Epithelial cell of proximal tubule (primary cell): ENCODE measurements around a stretch of chr4.

DNA sequence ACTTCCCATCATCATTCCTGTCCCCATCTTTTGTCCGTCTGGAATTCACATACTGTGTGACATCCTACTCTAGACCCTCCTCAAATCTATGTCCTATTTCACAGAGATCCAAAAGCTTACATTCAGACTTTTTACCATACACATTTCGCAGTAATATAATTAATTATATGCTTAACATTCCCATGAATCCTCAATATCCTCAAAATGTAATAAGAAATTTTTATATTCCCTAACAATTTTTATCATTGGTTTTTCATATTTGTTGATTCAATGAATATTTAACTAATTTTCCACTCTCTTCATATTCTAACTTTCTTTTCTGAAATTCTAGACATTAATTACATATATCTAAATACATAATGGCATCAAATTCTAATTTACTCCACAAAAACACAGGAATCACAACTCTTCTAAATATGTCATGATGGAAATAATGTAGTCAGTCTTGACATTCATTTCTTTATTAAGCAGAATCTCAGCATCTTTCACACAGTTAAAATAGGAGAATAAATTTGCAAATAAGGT lies 59.2 kb downstream of the MAB21L2 start:
- RAMPAGE, long total RNA: no peak
- RRBS: no CpG with 5 or more reads among the region's 2 CpGs

- RAMPAGE, long total RNA: no peak
- RRBS: no CpG with 5 or more reads among the region's 1 CpG
These were observed 162.6 kb downstream of the LRBA start for GRCh38 chr4:150852309-150852970.

DNA sequence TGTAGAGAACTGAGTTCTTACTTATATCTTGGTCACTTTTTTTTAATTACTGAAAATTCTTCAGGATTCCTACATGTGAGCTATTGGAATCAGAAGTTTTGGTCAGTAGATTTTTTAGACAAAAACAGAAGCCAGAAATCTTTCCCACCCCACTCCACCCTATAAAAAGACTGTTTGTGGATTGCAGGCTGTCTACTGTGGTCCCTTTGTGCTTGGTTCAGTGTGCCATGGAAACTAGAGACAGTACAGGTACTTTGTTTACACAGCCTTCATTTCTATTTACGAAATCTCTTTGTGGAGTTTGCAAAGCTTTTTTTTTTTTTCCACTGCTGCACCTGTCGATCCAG lies 20.1 kb upstream of the LRBA start:
- RAMPAGE, long total RNA: no peak
- RRBS: no CpG with 5 or more reads among the region's 2 CpGs

- RAMPAGE, long total RNA: no peak
- RRBS: 92% methylated on average over 2 of the region's 20 CpGs
These were observed 34.2 kb upstream of the LRBA start for GRCh38 chr4:151049238-151049737.

- RAMPAGE, long total RNA: no peak
- RRBS: no CpG with 5 or more reads among the region's 6 CpGs
These were observed 49.2 kb upstream of the PRSS48 start for GRCh38 chr4:151227589-151228297.

GRCh38 chr4:151402411-151402859 lies 6.5 kb upstream of the FHIP1A start:
- RAMPAGE, long total RNA: no peak
- RRBS: no CpG with 5 or more reads among the region's 6 CpGs

- RAMPAGE, long total RNA: no peak
- RRBS: no CpG with 5 or more reads among the region's 4 CpGs
These were observed 72.2 kb downstream of the GATB start for GRCh38 chr4:151688528-151689067.

DNA sequence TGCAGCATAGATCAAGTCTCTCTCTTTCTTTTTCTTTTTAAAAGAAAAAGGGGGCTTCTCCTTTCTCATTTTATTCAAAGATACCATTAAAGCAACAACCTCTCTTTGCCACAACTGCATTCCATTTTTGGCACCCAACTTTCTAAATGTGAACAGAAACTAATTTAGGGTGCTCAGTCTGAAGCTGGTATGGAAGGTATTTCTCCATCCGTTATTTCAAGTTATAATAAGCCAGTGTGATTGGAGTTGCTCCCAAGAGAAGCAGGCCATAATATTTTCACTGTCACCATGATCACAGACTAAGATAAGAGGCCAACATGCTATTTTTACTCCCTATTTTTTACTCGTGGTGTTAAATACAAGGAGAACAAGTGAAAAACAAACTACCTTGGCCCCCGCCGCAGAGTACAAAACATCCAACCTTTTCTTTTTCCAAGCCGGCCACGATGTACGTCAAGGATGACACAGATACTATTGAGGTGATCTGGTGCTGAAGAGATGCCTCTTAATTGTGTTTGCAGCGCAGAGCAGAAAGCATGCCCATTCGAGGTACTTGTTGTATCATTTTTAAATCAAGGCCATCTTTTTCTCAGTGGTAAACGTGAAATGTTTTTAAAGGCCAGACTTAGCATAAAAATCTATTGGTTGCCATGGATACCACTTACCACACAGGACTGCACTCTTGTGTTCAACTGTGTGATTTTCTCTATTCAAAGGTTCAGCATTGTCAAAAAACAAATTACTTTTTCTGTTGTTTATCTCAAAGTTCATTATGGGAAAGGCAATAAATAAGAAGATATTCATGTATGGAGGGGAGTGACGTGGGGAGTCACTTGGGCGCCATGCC lies 230.8 kb upstream of the GATB start:
- RAMPAGE, long total RNA: no peak
- RRBS: no CpG with 5 or more reads among the region's 12 CpGs

GRCh38 chr4:152102420-152103074 lies 341.7 kb upstream of the GATB start:
- RAMPAGE, long total RNA: no peak
- RRBS: no CpG with 5 or more reads among the region's 6 CpGs

DNA sequence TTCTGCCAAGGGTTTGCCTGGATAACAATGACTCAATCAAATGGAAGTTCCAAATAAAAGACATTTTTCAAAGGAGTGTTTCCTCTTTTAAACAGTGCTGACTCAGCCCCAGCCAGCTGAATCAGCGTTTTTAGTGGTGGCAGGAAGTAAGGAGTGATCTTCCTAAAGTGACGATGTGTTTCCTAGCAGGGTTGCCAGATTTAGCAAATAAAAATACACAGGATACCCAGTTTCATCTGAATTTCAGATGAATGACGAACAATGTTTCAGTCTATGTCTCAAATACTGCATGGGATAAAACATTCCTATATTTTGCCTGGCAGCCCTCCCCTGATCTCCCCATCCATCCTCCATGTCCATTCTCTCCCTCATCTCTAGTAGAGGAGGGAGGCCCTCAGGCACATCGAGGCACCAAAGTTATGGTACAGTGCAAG lies 345.5 kb upstream of the GATB start:
- RAMPAGE, long total RNA: no peak
- RRBS: no CpG with 5 or more reads among the region's 4 CpGs

DNA sequence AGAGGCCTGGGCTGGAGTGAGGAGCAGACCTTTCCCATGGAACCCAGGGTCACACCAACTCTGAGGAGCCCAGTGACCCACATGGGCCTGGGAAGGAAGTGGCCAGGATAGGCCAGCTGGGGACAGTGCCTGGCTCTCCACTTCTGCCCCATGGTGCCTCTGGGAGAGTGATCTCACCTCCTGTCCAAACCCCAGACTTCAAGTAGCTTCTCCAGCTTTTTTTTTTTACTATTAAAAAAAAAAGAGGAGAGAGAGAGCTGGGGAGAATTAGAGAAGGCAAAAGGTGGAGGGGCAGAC lies 311.9 kb downstream of the FBXW7 start:
- RAMPAGE, long total RNA: no peak

GRCh38 chr4:152663068-152663907 lies 16.5 kb downstream of the TMEM154 start:
- RAMPAGE, long total RNA: no peak
- RRBS: no CpG with 5 or more reads among the region's 6 CpGs

DNA sequence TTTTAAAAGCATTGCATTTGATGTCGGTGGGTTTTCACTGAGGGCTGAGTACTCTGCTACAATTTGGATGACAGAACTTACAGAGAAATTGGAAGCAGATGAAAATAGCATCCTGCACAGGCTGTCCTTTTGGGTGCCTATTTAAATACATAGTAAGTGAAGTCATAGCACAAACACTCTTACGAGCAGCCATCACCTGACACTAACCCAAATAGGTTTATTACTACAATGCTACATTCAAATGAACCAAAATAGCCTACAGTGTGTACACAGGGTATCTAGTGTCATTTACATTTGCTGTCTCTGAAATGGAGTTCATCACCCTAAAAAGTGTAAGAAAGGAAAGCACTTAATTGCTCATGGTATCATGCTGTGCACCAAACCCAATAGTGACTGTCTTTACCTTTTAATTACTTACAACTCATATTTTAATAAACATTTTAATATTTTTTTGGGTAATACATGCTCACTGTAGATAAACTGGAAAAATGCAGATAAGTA lies 11.5 kb upstream of the TMEM154 start:
- RAMPAGE, long total RNA: no peak
- RRBS: no CpG with 5 or more reads among the region's 2 CpGs

- RAMPAGE, long total RNA: no peak
- RRBS: 2% methylated on average over 1 of the region's 7 CpGs
These were observed 784 bp downstream of the ARFIP1 start for GRCh38 chr4:152780496-152780980.

GRCh38 chr4:152802601-152803239 lies 23.0 kb downstream of the ARFIP1 start:
- RAMPAGE, long total RNA: no peak
- RRBS: no CpG with 5 or more reads among the region's 4 CpGs

DNA sequence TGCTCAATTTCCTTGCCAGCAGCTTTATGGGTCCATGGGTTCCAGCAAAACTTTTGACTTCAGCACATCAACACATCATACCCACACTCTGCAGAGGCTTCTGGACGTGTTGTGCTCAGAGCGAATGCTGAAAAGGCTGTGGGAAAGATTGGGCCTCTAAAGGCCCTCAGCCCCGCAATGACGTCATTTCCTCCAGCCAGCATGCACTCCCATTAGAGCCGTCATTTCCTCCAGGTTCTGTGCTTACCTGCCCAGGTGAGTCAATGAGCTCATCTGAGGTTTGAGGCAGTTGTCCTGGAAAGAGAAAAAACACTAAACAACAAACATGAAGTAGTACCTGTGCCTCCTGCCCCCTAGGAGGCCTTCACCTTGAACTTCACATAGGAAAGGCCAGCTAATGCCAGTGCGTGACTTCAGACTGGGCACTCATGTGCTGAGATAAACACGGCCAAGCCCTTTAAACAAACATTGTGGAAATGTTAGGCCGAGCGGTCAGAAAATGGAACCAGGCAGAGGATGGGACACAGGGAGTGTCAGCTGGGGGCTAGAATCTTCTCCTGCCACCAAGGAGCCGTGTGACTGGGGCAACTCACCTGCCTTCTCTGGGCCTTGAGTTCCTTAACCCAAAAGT lies 55.9 kb downstream of the FHDC1 start:
- RAMPAGE, long total RNA: no peak
- RRBS: no CpG with 5 or more reads among the region's 10 CpGs

GRCh38 chr4:152995906-152996657 lies 60.0 kb downstream of the FHDC1 start:
- RAMPAGE, long total RNA: no peak
- RRBS: no CpG with 5 or more reads among the region's 14 CpGs

DNA sequence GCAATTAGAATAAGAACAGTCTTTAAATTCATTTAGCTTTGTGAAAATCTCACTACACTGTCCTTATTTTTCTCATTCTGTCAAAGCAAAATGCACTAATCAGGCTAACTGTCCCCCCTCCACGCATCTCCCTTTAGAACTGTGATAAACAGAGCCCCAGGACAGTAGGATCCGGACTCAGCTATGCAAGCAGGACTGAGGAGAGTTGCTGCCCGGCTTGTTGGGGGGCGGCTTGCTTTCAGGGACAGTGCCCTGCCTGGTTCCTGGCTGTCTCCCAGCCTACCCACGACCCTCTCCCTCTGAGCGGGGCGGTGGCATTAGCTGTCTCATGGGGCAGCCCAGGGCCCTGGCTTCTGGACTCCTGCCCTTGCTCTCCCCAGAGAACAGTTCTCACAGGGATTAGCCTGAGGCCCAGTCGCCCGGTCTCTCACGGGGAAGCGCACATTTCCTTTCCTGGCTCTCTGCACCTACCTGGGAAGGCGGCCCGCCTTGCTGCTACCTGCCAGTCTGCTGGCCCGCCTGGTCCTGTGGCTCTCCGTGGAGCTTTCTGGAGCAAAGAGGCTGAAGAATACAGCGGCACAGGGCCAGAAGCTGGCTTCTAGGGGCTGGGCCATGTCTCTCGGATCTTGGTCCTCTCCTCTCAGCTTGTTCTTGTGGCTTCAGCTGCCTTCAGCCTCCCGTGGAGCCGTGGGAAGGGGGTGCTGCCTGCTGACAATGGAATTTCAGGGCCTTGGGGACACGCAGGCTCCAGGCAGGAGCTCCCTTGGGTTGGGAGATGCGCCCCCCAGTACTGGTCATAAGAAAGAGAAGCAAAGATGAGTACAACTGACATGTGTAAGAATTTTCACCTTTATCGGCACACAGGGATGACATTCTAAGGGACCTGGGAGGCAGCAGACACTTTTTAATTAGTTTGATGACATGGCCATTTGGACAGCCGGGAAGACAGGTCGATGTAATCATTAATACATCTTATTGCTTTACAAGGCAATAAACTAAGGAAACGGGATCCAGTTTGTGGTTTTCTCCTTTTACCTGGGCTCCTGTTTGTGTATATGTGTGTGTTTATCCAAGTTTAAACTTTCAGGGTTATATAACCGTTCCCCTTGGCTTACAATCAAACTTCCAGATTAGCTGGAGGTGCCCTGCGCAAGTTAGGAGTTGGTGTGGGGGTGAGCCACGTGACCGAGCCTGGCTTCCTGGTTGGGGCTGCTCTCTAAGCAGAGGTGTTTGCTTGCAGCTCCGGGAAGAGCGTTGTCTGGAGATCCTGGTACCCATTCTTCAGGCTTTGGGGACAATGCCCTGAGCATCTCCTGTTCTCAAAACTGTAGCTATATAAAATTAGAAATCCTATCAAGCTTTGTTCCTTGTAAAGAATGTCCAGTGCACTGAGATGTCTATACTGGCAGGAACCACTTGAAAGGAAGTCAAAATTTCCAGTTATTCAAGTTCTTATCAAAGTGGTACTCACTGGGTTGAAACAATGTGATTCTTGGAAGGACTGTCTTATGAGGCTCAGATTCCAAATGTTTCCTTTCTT lies 128.8 kb downstream of the FHDC1 start:
- RAMPAGE, long total RNA: no peak
- RRBS: no CpG with 5 or more reads among the region's 31 CpGs

- RAMPAGE, long total RNA: no peak
- RRBS: no CpG with 5 or more reads among the region's 7 CpGs
These were observed 1.6 kb downstream of the TRIM2 start for GRCh38 chr4:153205633-153206387.

DNA sequence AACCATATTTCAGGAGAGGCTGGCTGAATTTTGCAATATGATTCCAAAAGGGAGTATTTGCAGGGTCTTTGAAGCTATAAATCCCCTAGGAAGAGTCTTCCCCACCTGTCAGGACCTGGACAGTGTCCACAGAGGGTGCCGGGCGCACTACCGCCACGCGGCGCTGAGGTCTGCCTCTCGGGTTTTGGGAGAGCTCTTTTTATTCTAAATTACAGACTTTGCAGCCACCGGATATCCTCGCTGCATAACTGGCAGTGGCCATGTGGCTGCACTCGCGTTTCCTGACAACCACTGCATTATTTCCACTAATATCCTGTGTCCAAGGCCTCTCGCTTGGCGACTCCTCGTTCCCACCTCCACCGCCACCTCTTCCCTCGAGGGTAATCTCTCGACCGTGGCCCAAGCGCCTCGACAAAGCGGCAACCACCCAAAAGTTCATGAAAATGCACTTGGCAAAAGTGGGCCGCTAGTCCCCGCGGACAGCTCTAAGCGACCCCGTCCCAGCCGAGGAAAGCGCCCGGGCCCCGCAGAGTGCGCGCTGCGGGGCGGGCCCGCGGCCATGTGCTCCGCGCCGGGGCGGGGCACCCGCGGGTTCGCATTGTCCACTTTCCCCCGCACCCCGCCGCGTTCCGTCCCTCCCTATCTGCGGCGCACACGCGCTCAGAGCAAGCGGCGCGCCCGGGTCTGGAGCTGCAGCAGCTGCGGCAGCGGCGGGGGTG lies 457 bp upstream of the TMEM131L start:
- RAMPAGE, long total RNA: no peak
- RRBS: 3% methylated on average over 30 of the region's 59 CpGs